Skeletal muscle satellite cell (primary cell): ENCODE measurements around a stretch of chr21.

GRCh38 chr21:43720304-43720543, 1.3 kb downstream of the PDXK start:
- CAGE, long polyA plus RNA, result no peak

GRCh38 chr21:43729114-43729647, 10.3 kb downstream of the PDXK start:
- CAGE, long polyA plus RNA, result no peak

DNA sequence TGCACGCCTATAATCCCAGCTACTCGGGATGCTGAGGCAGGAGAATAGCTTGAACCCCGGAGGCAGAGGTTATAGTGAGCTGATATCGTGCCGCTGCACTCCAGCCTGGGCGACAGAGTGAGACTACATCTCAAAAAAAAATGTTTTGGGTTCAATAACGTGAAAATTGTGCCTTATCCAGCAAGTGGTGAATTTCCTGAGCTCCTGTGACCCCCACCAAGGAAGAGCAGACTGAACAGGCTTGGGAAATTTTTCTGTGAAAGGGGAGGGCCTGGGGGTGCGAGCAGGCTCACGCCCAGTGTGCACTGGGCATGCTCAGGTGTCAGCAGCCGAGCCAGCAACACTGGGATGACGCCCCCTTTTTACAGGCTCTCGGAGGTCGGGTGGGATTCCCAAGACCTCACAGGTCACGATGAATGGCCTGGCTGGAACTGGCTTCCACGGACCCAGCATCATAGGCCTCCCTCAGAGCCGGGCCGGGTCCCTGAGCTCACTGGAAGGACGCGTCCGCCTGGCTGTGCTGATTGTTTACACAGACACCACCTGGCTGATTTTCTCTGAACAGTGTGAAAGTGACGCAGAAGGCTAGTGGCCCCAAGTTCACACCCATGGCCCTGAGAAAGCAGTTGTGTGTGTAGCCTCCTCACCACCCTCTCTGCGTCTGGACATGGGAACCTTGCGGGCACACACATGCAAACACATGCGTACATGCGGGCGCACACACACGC, 9.3 kb downstream of the CSTB start:
- CAGE, long polyA plus RNA, result no peak

DNA sequence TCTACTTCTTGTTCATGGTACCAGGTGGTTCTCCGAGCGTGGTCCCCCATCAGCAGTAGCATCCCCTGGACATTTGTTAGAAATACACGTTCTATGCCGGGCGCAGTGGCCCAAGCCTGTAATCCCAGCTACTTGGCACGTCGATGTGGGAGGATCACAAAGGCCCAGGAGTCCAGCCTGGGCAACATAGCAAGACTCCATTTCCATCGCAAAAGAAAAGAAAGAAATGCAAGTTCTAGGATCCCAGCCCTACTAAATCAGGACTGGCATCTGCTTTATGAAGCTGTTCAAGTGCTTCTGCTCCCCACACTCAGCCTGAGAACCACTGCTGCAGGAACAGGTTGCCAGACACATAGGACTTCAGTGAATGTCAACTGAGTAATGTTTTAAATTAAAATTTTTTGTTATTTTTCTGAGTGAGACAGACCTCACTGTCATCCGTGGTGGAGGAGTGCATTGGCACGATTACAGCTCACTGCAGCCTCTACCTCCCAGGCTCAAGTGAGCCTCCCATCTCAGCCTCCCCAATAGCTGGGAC, 880 bp downstream of the RRP1 start:
- CAGE, long polyA plus RNA, result no peak

GRCh38 chr21:43803225-43804225, 14.1 kb downstream of the RRP1 start:
- CAGE, long polyA plus RNA, result no peak

DNA sequence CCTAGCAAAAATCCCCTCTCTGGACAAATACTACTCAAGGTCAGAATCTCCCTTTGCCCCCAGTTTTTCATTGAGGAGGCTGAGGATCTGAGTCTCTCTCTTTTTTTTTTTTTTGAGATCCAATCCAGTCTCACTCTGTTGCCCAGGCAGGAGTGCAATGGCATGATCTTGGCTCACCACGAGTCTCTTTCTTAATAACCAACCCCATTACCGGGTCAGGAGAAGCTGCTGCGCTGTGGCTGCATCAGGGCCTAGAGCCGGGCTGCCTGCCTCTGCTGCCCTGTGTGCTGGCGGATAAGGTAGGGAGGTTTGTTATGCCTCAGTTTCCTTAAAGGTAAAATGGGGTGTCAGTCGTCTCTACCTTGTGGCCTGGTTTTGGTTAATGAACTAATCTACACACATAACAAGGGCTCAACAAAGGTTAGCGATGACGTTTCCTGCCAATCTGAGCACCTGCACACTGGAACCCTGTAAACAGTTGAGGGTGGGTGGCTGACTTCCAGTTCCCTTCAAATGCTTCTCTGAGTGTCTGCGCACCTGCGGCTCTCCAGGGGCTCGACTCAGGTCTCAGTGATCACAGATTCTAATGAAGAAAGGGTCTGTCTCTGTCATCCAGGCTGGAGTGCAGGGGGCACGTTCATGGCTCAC, 3.5 kb upstream of the AGPAT3 start:
- CAGE, long polyA plus RNA, result no peak

DNA sequence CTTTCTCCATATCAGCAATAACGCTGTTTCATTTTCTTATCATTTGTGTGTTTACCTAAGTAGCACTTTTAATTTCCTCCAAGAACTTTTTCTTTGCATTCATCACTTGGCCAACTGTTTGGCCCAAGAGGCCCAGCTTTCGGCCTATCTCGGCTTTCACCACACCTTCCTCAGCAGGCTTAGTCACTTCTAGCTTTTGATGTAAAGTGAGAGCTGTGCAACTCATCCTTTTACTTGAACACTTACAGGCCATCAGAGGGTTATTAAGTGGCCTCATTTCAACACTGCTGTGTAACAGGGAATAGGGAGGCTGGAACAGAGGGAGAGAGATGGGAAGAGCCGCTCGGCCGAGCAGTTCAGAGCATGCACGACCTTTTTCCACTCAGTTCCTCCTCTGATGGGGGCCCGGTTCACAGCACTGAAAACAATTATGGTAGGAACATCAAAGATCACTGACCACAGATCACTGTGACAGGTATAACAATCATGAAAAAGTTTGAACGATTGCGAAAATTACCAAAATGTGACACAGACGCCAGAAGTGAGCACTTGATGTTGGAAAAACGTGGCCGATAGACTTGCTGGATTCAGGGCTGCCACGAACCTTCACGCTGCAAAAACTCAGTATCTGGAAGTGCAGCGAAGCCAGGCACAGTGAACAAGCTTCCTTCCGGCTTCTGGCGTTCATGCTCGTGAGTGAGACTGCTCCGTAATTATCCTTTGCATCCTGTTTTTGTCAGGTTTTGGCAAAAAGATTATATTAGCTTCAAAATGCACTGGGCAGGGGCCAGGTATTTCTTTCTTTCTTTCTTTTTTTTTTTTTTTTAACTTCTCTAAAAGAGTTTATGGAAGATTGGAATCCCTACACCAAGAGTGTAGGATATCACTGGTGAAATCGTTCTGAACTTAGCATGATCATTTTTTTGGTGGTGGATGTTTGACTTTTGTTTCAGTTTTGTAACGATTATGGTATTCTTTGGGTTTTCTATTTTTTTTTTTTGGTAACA, 28.7 kb downstream of the AGPAT3 start:
- CAGE, long polyA plus RNA, result no peak

GRCh38 chr21:43924944-43925704, 60.1 kb downstream of the AGPAT3 start:
- CAGE, long polyA plus RNA, result no peak

GRCh38 chr21:44006099-44006766, 5.9 kb upstream of the TRAPPC10 start:
- CAGE, long polyA plus RNA, result no peak

- CAGE, long polyA plus RNA, result no peak
These were observed 563 bp upstream of the TRAPPC10 start for GRCh38 chr21:44011497-44011995.

DNA sequence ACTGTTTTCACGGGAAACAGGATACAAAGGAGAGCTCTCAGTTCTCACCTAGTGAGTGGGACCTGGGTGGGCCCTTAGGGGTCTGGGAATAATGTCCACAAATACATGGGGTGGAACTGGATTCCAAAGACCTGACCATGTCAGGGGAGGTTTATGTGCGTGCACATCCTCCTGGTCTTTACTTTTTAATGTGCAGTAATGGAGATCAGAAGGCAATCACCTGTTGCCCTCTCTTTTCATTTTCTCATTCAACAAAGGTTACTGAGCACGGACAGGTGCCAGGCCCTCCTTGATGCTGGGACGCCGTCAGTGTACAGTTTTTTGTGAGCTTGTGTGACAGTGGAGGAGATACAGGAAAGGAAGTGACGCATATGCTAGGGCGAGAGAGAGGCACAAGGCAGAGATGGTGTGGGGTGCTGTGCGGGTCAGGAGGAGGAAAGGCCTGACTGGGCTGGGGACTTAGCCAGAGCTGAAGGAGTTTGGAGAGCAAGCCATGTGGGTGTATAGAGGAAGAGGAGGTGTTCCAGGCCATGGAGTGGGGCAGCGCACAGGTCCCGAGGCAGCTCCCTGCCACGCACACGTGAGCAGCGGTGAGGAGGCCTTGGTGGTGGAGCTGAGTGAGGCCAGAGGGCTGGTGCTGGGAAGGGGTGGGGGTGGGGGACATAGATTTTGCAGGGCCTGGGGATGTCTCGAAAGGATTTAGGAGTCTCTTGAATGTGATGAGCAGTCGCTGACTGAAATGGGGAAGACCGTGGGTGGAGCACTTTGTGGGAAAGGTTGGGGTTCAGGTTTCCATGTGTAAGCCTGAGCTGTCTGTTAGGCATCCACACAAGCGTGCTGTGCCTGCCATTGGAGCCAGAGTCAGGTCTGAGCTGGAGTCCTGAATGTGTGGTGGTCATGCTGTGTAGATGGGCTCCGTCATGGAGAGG, 45.9 kb downstream of the TRAPPC10 start:
- CAGE, long polyA plus RNA, result no peak

DNA sequence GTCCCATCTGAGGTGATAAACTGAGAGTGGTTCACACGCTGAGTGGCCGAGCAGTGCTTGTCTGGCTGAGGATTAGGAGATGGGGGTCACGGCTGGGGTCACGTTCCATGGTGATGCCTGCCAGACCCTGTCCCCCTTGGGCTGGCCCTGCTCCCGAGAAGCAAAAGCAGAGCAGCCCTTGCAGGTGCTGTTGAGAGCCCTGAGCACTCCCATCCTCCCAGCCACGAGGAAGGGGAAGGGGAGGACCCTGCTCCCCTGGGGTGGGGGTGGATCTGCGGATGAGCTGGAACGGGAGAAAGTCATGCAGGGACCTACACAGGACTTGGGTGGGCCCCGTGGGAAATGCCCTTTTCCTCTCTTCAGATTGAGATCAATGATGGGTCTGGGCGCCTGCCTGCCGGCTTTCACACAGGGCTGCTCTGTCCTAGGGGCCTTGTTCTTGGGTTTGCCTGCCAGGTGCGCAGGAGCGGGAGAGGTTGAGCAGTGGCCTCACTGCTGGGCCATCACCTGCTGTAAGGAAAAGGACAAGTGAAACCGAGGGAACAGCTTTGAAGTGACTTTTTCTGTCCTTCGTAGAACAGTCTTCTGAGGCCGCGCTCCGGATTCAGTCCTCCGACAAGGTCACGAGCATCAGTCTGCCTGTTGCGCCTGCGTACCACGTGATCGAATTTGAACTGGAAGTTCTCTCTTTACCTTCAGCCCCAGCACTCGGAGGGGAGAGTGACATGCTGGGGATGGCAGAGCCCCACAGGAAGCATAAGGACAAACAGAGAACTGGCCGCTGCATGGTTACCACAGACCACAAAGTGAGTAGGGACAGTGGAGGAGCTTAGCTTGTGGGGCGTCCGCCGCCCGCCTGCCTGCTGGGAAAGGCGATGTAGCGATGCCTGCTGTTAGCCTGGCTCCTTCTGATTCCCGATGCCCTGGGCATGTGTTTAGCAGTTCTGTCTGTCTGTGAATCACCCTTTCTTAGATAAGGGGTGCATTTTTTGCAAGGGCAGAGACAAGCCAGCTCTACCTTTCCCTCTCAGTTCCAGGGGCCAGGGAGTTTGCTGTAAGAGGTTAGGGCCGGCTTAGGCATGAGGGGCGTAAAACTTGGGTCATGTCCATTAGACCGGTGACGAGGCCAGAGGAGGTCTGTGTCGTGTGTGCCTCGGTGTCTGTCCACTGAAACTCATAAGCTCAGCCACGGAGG, 19.7 kb upstream of the PWP2 start:
- CAGE, long polyA plus RNA, result no peak

DNA sequence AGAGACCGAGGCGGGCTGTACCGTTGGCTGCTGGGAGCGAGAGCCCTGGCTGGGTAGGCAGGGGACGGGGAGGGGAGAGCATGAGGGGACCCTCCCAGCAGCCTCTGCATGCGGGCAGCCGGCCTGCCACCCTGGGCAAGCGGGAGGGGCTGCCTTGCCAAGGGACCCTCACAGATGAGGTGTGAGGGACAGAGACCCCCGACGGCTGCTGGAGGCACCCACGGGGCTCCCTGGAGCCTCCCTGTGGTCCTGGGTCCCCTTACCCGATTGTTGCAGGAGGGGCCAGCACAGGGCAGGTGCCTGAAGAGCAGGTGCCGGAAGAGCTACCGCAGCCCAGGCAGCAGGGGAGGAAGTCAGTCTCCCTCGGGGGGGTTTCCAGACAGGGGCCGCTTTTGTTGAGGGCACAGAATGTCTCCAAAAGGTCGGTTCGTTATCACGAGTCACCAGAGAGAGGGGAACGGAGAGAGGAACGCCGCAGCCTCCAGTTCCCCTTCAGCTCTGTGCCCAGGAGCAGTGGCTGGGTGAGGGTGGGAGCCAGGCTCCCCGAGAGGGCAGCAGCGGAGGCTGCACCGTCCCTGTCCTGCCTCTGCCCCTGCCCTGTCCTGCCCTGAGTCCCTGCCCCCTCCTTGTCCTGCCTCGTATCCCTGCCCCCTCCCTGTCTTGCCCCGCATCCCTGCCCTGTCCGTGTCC, 26.2 kb downstream of the GATD3 start:
- CAGE, long polyA plus RNA, result no peak

DNA sequence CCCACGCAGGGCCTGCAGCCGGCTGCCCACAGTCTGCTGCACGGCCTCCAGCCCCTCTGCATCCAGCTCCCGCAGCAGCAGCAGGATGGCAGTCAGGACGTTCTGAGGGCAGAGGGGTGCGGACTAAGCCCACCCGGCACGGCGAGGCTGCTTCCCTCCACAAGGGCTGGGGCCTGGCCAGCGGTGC, 9.1 kb downstream of the CFAP410 start:
- CAGE, long polyA plus RNA, result no peak

GRCh38 chr21:44369846-44370985, 16.8 kb downstream of the TRPM2 start:
- CAGE, long polyA plus RNA, result no peak

DNA sequence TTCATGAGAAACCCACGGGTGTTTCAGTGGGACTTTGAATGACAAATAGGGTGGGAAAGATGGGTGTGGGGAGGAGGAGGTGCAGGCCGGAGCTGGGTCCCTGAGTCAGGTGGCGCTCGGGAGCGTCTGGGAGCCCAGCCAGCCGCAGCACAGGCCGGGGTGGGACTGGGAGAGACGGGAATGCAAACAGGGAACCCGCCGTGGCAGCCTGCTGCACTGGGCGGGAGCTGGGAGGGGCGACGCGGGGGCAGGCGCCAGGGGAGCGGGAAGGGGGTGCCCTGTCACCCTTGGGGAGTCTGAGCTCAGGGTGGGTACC, 16.9 kb upstream of the LRRC3 start:
- CAGE, long polyA plus RNA, result no peak

- CAGE, long polyA plus RNA, result no peak
These were observed 932 bp downstream of the LRRC3 start for GRCh38 chr21:44456288-44456596.

DNA sequence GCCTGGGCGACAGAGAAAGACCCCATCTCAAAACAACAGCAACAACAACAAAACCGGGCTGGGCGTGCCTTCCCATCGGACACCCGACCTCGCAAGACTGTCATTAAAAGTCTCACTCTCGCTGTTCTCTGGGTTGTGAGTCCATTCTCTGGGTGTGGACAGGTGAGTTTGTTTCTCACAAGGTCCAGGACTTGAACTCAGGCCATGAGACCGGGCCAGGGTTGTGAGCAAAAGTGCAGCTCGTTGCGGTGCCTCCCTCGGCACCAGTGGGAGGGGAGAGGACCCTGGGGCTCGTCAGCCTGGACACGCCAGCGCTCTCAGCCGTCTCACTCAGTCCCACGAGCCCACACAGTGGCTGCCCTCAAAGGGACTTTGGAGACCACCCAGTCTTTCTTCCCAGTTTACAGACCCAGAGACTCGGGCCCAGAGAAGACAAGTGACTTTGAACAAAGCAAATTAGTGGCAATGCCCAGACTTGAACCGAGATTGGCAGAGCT, 28.0 kb downstream of the LRRC3 start:
- CAGE, long polyA plus RNA, result no peak

- CAGE, long polyA plus RNA, result no peak
These were observed 3.8 kb downstream of the KRTAP10-2 start for GRCh38 chr21:44547402-44548029.

DNA sequence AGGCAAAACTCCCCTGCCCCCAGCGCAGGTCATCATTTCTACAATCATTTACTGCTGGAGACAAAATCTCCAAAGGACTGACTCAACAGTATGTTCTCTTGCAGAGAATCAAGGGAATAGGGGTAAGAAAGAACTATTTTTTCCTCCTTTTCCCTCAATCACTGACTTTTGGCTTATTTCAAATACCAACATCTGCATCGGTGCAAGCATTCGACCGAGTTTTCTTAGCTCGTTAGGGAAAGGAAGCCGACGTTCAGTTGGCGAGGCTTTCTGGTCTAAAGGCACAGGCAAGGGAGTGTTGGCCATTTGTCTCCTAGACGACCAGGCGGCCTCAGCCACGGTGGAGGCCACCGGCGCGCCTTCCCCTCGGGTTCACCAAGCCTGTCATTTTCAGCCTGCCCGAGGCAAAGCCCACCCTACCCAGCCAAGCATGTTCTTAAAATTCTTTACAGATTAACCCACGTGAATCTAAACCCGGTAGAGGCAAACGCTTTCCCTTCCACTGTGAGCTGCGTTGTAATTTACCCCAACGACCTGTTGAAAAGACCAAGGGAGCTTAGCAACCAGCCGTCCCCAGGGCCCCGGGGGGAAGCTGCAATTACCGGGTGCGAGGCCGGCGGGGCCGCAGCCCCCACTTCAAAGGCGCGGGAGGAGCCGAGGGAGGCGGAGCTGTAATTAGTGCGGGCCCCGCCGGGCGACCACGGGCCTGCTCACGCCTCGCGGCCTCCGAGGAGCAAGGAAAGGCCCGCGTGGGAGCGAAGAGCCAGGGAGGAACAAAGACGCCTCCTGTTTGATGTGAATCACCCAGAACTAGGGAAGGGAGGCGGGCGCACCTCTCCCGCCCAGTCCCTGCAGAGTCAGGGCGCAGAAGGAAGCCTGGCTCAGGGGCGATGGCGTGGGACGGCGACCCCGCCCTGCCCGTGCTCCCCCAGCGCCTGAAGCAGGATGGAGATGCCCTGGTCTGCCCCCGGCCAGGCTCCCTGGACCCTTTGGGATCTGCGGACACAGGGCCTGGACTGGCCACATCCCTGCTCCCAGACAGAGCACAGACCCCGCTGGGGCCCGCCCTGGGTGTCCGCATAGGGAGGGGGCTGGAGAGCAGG, 11.9 kb upstream of the TSPEAR start:
- CAGE, long polyA plus RNA, result no peak